ENCODE measurements around the gene H1-3.

GRCh38 chr6:26130002-26130534, 6.1 kb downstream of the H2AC6 start:
- PRO-cap = no peak

DNA sequence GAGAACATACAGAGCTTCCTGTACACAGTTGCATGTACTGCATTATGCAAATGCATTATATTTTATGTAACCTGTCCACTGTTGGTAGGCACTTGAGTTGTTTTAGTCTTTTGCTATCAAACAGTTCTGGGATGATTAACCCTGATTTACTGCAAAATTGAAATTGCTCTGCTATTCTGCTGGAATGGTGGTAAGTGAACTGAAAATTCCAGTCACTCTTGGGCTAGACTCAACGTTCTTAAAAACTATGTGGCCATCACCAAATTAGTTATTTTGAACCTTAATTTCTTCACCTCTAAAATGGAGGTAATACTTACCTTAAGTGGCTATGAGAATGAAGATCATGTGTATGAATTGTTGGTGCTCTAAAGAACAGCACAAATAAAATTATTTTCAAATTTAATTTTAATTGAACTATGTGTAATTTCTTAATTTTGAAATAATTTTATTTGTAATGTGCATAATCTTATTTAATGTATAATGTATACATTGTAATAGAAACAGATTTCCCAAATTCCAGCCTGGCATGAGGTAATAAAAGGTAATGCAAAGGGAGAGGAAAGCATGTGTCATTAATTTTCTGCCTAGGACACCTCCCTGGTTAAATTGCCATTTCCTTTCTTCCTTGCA, 14.7 kb downstream of the H2AC6 start:
- PRO-cap = no peak

- PRO-cap = bidirectional peak, plus-strand start at chr6:26157254, minus-strand start at chr6:26157559
These were observed 747 bp upstream of the H2BC5 start for GRCh38 chr6:26156934-26157815.

- PRO-cap = no peak
These were observed 1.0 kb downstream of the H2BC7 start for GRCh38 chr6:26200379-26200748.

DNA sequence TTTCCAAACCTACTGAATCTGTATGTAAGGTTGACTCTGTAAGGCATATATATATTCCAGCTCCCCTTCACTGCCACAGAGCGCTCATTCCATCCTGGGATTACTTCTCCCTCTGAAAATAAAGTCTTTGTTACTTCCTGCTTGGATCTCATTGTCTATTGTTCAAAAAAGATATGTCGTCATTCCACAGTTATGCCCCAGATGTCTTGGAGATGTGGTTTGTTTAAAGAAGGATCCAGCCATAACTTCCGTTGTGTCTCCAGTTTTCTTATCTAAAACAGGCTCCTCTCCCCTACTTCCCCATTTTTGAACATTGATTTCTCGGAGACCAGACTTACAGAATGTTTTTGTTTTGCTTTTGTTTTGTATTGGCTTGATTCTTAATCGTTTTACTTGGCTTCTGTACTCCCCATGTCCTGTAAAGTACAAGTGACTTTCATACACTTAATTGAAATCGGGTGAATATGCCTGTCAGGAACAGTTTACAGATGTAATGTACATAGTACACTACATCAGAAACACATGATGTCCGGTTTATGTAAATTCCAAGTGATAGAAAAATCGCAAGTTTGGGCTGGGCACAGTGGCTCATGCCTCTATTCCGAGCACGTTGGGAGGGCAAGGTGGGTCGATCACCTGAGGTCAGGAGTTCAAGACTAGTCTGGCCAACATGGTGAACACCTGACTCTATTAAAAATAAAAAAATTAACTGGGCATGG, 1.6 kb downstream of the H4C5 start:
- PRO-cap = bidirectional peak, plus-strand start at position 304 of the sequence, minus-strand start at position 114 of the sequence

DNA sequence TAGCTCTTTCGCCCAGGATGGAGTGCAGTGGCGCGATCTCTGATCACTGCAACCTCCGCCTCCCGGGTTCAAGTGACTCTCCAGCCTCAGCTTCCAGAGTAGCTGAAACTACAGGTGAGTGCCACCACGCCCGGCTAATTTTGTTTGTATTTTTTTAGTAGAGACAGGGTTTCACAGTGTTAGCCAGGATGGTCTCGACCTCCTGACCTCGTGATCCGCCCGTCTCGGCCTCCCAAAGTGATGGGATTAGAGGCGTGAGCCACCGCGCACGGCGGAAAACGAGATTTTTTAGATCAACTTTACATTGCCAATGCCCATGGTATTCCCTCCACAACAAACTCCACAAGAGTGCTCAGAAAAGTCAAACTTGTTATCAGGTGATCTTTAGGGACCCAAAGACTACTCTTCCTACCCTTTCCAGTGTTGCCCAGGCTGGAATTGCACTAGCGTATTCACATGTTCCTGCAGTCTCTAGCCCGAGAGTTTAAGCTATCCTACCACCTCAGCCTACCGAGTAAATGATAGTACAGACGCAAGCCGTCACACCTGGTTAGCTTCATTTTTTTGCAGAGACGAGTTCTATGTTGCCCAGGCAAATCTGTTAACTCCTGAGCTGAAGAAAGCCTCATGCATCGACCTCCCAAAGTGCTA, 1.2 kb downstream of the H2BC8 start:
- PRO-cap = no peak

DNA sequence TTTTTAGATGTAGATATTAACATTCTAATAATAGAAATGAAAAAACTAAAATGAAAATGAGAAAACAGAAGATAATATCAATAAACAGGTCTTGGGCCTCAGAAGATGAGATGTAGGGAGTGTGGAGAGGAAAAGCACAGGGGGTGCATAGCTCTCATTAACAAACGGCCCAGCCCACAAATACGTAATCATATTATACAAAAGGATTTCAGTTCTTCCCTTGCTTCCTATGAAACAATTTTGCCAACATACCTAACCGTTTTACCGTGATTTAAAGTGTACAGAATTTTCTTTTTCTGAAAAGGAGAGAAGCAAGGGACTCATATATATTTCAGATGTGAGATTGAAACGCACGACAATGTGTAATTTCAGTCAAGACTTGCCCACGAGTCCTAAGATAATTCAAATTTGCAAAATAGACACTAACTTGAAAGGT, 1.7 kb upstream of the H3C6 start:
- PRO-cap = bidirectional peak, plus-strand start at position 211 of the sequence, minus-strand start at position 134 of the sequence

- PRO-cap = bidirectional peak, plus-strand start at chr6:26235054, minus-strand start at chr6:26234987
These were observed at the start of gene H1-3 for GRCh38 chr6:26234479-26235316. H1-3 (minus strand) TSS chr6:26234987.

DNA sequence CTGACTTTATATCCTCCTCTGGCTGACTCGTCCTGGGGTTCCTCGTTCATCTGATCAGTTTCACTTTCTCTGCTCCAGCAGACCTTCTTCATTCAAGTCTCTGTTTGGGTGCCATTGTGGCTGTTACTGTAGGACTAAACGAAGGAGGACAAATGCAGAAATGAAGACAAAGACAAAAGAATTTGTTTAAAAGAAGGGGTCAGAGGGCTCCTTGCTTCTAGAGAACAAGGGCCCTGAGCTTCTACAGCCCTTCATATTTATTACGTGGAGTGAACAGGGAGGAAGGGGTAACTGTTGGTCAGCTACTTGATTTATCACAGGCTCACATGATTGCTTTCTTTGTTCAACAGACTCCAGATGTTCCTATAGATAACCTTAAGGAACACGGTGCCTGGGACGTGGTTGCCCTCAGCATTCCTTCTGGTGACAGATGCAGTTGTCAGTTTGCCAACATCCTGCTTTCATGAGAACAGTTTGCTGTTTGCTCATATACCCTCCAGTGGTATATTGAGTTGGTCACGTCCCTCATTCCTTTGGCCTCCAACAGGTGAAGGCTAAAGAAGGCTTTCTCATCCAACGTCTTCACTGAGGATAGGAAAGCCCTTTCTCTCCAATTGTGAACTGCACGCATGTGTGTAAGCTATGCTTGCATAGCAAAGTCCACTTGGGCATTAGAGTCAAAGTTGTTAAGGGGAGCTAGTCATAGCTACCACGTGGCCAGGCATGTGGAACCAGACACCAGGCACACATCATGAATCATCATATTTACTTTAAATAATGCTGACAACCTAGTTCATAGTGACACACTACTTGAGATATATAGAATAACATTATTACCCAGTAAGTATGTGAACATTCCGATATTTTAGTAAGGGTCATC, 10.6 kb upstream of the H4C8 start:
- PRO-cap = no peak

DNA sequence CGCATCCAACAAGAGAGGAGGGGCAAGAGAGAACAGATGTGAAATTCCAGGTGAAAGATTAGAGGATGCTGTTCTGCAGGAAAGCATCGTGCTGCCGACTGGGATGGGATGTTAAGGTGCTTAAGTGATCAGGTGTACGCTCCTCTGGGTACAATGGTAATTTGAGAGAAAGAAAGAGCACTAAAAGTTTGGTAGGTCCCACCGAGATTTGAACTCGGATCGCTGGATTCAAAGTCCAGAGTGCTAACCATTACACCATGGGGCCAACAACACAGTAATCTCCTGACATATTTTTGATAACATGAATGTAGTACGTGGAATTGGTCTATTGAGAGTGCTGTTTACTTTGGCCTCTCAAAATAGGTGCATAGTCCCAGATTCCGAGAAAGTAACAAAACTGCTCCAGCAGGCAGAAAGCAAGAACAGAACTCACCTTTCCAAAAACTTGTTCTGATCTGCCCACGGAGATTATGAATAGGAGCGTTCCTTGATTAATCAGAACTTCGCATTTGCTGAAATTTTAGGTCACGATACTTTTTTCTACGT, 26.3 kb upstream of the H4C8 start:
- PRO-cap = no peak

DNA sequence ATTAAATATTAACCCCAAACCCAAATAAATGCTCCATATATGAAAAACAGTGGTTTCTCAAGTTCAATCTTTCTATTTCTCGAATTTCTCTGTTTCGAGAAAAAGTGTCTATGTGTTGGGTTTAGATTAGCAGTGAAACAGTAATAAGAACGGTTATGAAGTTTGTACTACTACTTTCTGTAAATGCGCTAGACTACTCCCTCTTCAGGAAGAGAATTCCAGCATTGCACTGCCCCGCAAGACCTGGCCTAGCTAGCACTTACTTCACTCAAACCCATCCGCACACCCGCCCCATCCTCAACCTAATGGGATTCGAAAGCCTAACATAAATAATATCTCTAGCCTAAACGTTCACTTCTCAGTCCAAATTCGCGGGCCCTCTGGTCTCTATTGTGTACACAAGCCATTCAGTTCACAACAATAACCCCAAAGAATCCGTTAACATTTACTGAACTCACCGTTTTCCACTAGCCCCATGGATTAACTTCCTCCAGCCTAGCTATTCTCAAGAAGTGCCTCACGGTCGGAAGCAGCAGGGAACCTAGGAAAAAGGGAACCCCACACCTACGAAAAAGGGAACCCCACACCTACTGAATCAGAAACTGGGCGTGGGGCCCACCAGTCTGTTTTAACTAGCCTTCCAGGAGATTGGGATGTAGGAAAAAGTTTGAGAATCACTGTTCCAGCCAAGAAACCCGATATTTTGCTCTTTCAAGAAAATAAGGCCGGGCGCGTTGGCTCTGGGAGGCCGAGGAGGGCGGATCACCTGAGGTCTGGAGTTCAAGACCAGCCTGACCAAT, 34.2 kb upstream of the H4C8 start:
- PRO-cap = no peak

- PRO-cap = no peak
These were observed 1.6 kb downstream of the BTN3A2 start for GRCh38 chr6:26366498-26367102.

- PRO-cap = no peak
These were observed 1.2 kb downstream of the BTN2A2 start for GRCh38 chr6:26384113-26384513.

DNA sequence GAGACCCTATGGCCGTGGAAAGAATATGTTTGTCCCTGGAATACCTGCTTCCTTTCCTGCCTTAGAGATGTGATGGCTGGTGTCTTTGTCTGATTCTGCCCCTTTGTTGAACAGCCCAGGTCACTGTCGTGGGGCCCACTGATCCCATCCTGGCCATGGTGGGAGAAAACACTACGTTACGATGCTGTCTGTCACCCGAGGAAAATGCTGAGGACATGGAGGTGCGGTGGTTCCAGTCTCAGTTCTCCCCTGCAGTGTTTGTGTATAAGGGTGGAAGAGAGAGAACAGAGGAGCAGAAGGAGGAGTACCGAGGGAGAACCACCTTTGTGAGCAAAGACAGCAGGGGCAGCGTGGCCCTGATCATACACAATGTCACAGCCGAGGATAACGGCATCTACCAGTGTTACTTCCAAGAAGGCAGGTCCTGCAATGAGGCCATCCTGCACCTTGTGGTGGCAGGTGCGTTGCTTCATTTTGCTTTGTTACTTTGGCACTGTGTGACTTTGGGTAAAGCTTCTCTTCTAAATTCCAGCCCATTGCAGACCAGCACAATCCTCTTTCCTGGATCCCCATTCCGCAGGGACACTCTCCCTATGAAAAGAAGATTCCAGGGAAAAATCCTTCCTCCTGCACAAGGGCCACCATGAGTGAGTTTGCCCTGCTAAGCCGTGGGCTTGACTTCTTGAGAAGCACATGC, 17.3 kb upstream of the BTN3A3 start:
- PRO-cap = no peak

GRCh38 chr6:26448027-26448475, 7.7 kb downstream of the BTN3A3 start:
- PRO-cap = no peak

DNA sequence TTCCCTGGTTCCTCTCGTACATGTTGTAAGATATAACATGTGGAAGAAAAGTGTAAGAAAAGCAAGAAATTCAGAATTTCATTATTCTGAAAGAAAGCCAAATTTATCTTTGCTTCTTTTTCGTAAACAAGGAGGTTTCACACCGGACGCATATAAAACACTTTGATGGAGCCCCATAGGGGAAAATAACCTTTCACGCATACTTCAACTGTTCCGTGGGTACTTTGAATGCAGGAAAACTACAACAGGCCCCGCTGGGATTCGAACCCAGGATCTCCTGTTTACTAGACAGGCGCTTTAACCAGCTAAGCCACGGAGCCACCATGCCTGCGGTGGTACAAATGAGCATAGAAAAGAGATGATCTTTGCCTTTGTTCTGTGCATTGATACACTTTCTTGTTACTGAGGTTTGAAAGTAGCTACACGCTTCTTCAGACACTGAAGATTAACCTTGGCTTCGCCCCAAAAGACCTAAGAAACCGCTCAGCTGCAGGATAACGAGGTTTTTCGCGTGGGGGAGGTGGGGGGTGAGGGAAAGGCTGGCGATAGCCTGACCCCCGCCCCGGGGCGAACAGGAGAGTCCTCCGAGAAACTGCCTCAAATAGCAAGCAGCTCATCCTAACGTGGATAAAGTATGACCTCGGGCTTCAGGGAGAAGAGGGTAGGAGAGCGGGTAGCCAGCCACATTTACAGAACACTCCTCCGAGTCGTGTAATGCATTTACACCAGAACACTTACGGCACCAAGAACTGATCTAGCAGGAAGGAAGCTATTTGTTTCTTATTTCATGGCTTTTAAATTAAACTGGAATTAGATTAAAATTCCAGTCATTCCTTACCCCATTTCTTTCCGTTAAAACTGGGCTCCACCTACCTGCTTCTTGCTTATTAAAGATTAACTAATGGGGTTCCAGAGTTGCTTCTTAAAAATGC, 5.2 kb upstream of the HMGN4 start:
- PRO-cap = bidirectional peak, plus-strand start at position 462 of the sequence, minus-strand start at position 325 of the sequence; bidirectional peak, plus-strand start at position 650 of the sequence, minus-strand start at position 602 of the sequence

DNA sequence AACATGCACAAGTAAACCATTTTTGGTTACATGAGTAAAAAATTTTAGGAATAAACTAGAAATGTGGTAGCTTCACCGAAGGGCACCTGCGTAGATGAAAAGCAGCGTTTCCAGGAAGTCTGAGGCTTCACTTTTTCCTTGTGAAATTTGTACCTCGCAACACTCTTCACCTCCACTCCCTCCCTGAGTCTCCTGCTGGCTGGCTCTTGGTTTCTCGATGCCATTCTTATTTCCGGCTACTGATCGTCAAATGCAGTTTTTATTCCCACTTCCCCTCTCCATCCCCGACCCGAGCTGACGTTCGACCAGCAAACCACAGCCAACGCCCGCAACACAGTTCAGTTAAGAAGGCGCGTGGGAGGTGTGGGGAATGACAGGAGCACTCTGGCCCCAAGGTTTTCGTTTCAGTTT, 19.5 kb upstream of the ABT1 start:
- PRO-cap = no peak

GRCh38 chr6:27293758-27294231, 18.3 kb downstream of the POM121L2 start:
- PRO-cap = unidirectional peak, plus-strand start at chr6:27293888

GRCh38 chr6:27472074-27472604, 766 bp downstream of the ZNF184 start:
- PRO-cap = bidirectional peak, plus-strand start at chr6:27472542, minus-strand start at chr6:27472389

- PRO-cap = bidirectional peak, plus-strand start at chr6:27495523, minus-strand start at chr6:27495307; bidirectional peak, plus-strand start at chr6:27495810, minus-strand start at chr6:27495529
These were observed 22.4 kb upstream of the ZNF184 start for GRCh38 chr6:27495044-27495877.